Epithelial cell of esophagus (primary cell): Measurements from ENCODE around the gene FAR2.

DNA sequence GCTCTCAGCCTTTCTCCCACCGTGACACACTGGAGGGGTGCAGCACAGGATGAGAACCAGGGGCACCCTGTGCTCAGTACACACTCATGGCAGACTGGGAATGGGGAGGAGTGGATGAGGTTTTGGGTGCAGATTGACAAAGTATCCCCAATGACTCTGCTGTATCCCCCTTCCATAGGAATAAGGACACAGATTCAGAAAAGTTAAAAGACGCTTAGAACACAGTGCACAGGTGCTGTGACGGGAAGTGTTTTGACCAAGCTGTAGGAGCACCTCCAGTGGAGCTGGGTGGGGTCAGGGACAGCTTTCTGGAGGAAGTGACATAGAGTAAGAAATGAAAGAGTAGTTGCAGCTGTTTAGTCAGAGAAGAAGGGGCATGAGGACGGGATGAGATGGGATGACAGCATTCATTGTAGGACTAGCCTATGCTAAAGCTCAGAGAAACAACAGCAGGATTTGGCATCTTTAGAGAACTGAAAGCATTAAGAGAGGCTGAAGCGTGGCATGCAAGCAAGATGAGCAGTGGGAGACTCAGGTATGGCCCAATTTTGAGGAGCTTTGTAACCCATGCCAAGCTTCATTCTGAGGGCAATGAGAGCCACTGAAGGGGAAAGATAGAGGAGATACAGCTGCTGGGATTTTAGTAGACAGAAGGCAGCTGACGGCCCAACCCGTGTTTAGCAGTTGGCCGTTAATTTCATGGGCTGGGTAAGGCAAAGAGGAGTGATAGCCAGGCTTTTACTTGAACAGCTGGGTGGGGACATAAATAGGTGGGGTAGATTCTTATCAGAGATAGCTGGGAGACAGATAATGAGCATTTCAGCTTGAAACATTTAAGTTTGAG lies 131.7 kb upstream of the KRAS start:
- RRBS, result no CpG with 5 or more reads among the region's 8 CpGs

GRCh38 chr12:25959056-25960022 lies 857 bp downstream of the RASSF8 start:
- RRBS, result 2% methylated on average over 15 of the region's 62 CpGs

DNA sequence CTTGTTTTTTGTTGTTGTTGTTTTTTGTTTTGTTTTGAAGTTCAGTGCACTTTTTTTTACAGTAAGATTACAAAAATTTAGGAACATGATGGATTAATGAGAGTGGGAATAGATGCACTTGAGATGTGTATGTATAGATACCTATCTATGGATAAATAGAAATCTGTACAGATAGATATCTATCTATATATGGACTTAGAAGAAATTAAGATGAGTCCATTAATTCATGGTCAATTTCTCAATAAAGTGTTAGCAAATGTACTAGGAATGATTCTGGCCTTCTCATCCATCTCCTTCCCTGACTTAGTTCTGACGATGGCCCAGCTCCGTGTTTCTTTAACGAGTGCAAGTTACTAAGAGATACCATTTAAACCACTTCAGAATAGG lies 3.8 kb downstream of the BHLHE41 start:
- RRBS, result no CpG with 5 or more reads among the region's 3 CpGs

GRCh38 chr12:26157007-26157498 lies 32.2 kb upstream of the BHLHE41 start:
- RRBS, result no CpG with 5 or more reads among the region's 3 CpGs

DNA sequence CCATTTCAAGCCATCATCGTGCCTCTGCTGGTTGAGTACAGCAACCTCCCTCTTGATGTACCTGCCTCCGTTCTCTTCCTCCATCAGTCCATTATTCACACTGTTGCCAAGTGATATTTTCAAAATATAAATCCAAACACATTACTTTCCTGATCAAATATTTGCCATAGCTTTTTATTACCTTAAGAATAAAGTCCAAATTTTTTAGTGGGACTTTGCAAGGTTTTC lies 18.7 kb upstream of the SSPN start:
- RRBS, result no CpG with 5 or more reads among the region's 2 CpGs

- RRBS, result no CpG with 5 or more reads among the region's 13 CpGs
These were observed 38.1 kb downstream of the SSPN start for GRCh38 chr12:26233092-26234195.

GRCh38 chr12:26523337-26524269 lies 309.4 kb downstream of the ITPR2 start:
- RRBS, result no CpG with 5 or more reads among the region's 12 CpGs

- RRBS, result no CpG with 5 or more reads among the region's 4 CpGs
These were observed 22.7 kb downstream of the ITPR2 start for GRCh38 chr12:26810171-26810876.

GRCh38 chr12:26937139-26937495 lies 664 bp downstream of the INTS13 start:
- RRBS, result no CpG with 5 or more reads among the region's 6 CpGs

DNA sequence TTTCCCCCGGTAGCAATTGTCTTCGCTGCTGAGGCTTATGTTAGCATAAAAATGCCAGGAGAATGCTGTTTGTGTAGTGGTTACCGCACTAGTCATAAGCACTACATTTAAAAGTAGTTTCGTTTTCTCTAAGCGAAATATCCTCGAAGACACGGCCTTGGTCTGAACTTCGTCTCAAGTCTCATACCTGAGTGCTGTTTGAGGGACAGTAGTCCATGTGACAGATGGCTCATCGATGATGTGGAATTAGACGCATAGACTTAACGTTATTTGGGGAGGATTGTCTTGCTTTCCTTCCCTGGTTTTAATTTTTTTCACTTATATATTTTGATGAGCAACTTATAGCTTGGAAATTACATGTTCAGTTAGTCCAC lies 530 bp upstream of the TM7SF3 start:
- RRBS, result no CpG with 5 or more reads among the region's 11 CpGs

- RRBS, result no CpG with 5 or more reads among the region's 9 CpGs
These were observed 8.4 kb upstream of the PPFIBP1 start for GRCh38 chr12:27515601-27516026.

DNA sequence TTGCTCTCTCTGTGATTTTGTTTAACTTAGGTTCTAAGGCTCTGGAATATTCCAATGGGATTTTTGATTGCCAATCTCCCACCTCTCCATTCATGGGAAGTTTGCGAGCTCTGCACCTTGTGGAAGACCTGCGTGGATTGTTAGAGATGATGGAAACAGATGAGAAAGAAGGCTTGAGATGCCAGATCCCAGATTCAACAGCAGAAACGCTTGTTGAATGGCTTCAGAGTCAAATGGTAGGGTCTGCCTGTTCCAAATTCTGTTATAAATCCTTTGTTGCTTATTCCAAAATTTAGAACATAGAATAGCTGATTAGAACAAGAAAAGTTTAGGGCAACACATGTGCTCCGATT lies 61.4 kb upstream of the REP15 start:
- RRBS, result no CpG with 5 or more reads among the region's 4 CpGs

- RRBS, result no CpG with 5 or more reads among the region's 10 CpGs
These were observed 42.2 kb upstream of the MANSC4 start for GRCh38 chr12:27822017-27822839.

DNA sequence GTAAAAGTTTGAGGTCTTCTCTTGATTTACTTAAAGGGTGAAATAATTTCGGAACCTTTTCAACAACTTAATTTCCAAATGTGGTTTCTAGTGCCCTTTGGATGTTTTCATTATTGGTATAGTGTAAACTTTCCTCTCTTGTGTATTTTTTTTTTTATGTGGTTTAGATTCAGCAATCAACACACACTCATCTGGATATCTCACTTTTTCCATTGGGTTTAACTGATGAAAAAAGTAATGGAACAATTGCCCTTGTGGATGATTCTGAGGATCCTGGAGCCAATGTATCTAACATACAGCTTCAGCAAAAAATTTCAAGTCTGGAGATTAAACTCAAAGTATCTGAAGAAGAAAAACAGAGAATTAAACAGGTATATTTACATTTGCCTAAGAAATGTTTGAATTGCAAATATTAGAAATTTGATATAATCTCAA lies 116.3 kb downstream of the CCDC91 start:
- RRBS, result no CpG with 5 or more reads among the region's 1 CpG

DNA sequence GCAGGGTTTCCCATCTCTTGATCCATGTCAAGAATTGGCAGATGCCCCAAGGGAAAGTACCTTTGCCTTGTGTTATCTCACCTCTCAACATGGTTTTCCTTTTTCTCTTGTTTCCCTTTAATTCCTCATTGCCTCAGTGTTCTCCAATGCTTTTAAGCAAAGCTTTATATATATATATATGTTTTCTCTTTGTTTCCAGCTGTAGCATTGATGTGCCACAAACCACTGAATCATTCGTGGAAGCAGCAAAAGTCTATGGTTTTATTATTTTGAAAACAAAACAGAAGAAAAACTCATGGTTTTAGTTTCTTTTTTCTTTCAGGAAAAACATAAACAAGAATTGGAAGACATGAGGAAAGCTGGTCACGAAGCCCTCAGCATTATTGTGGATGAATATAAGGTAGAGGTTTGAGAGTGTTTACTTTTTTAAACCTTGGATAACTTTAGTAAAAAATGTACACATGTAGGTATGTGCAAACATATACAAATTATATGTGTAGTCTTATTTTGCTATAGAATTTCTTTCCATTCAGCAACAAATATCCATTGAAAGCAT lies 171.9 kb downstream of the CCDC91 start:
- RRBS, result no CpG with 5 or more reads among the region's 2 CpGs

- RRBS, result no CpG with 5 or more reads among the region's 3 CpGs
These were observed 377.1 kb upstream of the FAR2 start for GRCh38 chr12:28772015-28772270.

DNA sequence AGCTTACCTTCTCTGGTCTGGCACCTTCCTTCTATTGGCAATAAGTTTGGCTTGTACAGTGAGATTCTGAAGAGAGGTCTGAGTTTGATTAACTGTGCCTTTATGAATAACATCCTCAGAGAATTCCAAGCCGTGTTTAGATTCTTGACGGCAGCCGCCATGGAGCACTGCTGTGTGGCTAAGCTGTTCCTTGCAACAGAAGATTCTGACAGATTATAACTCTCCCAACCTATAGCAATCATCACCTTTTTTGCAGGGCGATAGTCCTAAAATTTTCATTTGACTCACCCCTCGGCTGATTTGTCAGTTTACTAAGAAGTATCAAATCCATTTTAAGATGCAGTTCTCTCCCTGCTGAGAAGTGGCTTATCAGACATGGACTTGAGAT lies 354.8 kb upstream of the FAR2 start:
- RRBS, result no CpG with 5 or more reads among the region's 5 CpGs

GRCh38 chr12:29041873-29042149 lies 107.3 kb upstream of the FAR2 start:
- RRBS, result no CpG with 5 or more reads among the region's 4 CpGs

DNA sequence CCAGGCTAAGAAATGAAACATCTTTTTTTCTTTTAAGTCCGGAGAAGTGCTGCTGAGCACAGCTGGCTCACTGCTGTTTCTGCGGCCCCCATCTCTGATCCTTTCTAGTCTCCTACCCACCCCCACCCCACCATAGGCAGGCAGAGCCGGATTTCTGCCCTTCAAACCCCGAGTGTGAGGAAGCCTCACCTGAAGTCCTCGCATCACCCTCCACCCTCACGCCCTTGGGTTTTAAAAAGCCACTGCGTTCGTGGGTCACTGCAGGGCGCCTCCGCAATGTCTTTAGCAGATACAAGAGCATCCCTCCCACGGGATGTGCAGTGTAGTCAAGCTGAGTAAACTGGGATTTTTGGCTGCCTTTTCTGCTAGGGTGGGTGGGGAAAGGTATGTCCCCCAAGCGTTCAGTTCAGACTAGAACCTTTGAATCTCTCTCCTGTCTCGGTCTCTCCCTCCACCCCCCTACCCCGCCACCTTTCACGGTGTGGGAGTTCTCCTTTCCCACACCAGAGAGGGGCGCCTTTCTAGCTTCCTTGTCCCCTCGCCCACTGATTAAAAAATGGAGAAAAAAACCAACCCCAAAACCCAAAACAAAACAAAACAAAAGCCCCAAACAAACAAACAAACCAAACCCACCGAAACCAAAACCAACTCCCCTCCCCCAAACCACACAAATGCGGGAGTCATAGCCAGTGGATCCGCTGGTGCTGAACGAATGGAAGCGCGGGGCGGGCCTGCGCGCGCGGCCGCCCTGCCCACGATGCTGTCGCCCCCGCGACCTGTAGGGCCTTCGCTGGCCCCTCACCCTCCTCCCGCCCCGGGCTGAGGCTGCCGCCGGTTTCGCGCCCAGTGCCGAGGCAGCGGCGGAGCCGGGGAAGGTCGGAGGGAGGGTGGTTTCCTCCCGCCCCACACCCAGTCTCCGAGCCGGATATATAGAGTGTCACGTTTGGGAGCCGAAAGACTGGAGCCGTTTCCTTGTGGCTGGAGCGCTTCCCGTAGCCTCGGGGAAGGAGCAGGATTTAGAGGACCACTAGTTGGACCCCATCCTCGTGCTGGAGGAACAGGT lies at the start of gene FAR2:
TSS of gene FAR2 (plus strand) at position 932 of the 1,063 bp plus-strand sequence.
- RRBS, result 1% methylated on average over 11 of the region's 55 CpGs

DNA sequence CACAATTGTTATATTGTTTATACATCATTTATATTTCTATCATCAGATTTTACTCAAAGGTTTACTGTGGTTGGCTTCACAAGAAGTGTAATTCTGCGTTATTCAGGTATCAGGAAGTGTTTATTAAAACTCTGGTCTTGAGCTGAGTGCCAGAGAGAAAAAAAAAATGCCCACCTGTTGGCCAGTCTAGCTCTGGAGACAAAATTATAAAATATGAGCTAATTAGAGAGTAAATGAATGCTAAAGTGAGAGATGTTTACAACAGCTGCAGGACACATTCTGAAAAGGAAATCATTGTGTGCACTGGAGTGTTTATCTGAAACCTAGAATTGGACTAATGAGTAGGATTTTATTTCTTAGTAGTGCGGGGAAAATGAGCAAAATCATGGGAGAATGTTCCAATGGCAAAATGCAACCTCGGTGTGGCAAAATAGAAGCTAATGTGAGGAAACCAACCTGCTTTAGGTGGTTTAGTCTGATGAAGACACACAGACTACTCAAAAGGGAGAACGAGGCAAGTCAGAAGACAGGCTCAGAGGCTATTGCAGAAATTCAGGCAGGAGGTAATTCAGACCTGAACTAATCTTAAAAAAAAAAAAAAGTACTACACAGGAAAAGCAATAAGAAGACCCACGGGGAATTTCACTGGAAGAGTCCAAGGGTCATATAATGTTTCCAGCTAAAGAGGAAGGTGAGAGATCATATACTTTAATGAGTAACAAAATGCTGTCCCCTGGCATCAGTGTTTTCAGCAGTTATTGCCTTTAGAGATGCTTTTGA lies 59.6 kb downstream of the FAR2 start:
- RRBS, result no CpG with 5 or more reads among the region's 5 CpGs